ENCODE measurements around a stretch of chr1.

DNA sequence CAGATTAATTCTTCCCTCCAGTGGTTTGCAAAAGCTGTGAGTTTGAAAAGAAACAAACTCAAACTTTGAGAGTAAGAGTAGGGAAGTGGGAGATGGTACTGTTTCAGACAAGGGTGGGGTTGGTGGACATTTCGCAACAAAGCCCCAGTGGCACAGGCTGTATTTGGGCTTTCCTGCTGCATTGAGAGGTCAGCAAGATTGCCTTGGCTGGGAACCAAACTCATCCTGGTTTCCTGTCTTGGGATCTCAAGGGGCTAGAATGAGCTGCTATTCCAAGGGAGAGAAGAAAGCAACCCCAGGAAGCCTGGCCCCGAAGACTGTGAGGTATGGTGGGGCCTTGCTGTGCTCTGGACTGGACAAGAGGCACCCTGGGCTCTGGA, 64.6 kb upstream of the GALNT2 start:
- RRBS: no CpG with 5 or more reads among the region's 2 CpGs

DNA sequence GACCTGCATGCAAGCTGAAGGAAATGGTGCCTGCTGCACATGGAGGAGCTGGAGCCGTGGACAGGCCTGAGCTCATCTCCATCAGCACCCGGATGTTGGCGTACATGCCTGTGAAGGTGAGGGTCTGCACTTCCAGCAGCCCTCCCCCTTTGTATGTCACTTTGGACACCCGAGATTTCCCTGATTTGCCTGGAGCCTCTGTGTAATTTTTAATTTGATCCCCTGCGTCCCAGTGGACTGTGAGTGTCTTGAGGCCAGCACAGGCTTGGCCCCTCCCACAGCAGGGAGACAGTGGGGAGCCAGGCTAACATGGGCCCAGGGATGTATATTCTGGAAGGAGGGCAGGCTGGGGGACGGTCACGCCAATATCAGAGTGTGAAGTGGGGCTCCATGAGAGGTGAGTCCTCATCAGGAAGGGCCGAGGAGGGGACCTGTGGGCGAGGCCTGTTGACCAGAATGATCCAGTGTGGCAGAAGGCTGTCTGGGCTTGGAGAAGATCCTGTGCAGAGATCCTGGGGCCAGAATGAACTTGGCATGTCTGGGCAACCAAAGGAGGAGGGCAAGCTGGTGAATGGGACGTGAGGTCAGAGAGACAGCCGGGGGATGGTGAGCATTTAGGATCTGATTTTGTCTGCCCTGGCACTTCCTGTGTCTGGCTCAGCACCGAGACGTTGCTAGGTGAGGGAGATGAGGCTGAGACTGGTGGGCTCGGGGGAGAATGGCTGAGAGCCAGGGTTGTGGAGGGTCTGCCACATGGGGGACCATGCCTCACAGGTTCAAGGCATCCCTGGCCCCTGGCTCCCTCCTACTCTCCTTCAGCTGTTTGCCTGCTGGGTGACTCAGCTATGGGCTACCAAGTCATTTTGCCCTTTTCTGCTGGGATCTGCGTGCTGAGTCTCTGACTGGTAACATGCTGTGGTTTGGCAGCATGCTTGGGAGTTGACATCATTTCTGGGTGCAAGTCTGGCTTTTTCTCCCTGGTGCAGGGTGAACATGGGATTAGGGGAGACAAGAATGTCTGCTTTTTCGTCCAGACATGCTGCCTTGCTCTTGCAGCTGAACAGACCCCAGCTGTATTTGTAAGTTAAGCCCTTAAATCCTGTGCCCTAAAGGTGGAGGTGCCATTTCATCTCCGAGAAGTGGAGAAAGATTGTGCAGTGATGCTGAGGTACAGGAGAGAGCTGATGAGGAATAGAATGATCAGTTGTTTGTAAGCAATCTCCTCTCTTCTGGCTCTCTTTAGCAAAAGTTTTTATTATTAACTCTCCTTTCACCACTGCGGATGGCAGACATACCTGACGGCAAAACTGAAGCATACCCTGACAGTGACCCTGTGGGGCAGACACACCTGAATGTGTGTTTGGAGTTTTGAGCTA, 17.3 kb downstream of the GALNT2 start:
- RRBS: no CpG with 5 or more reads among the region's 19 CpGs

GRCh38 chr1:230143530-230144006, 76.5 kb downstream of the GALNT2 start:
- RRBS: no CpG with 5 or more reads among the region's 9 CpGs

GRCh38 chr1:230169457-230170162, 102.6 kb downstream of the GALNT2 start:
- RRBS: no CpG with 5 or more reads among the region's 8 CpGs

DNA sequence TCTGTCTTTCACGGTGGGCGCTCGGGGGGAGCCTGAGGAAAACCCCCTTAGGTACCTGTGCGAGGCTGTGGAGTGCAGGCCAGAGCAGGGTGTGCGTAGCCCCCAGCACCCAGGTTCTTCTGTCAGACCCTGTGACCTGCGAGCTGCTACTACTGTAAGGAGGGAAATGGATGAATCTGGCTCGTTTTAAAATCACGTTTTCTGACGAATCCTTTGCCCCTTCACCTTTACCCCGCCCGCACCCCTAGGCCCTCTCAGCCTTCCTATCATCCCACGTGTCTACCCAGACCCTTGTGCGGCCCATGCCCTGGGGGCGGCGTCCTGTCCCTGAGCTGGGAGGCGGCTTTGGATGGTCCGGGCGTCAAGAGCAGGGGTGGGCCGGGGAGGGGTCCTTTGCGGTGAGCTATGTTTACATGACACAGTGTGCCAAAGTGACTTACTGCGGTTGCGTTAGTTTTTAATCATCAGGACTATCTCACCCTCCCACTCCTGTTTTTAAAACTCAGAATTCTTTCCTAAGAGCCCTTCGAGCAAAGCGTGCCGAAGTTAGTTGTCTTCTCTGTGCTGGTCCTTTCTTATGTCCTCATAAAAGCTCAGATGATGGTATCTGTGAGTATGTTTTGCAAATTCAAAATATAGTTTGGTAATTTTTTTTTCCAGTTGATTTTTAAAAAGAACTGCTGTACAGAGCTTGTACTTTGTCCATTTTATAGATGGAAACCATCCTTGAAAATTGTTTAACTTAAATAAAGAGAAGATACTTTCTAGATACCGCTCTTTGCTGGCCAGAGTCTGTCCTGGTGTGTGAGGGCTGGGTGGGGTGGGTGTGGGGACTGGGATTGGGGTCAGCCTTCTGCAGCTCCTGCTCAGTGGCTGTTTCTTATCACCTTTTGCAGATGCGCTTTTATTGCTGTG, 144.5 kb downstream of the PGBD5 start:
- RRBS: no CpG with 5 or more reads among the region's 27 CpGs

- RRBS: 8% methylated on average over 2 of the region's 10 CpGs
Measured at GRCh38 chr1:230728537-230729565, 14.9 kb upstream of the AGT start.

- RRBS: no CpG with 5 or more reads among the region's 6 CpGs
Measured at GRCh38 chr1:230806828-230807511, 59.8 kb downstream of the CAPN9 start.

DNA sequence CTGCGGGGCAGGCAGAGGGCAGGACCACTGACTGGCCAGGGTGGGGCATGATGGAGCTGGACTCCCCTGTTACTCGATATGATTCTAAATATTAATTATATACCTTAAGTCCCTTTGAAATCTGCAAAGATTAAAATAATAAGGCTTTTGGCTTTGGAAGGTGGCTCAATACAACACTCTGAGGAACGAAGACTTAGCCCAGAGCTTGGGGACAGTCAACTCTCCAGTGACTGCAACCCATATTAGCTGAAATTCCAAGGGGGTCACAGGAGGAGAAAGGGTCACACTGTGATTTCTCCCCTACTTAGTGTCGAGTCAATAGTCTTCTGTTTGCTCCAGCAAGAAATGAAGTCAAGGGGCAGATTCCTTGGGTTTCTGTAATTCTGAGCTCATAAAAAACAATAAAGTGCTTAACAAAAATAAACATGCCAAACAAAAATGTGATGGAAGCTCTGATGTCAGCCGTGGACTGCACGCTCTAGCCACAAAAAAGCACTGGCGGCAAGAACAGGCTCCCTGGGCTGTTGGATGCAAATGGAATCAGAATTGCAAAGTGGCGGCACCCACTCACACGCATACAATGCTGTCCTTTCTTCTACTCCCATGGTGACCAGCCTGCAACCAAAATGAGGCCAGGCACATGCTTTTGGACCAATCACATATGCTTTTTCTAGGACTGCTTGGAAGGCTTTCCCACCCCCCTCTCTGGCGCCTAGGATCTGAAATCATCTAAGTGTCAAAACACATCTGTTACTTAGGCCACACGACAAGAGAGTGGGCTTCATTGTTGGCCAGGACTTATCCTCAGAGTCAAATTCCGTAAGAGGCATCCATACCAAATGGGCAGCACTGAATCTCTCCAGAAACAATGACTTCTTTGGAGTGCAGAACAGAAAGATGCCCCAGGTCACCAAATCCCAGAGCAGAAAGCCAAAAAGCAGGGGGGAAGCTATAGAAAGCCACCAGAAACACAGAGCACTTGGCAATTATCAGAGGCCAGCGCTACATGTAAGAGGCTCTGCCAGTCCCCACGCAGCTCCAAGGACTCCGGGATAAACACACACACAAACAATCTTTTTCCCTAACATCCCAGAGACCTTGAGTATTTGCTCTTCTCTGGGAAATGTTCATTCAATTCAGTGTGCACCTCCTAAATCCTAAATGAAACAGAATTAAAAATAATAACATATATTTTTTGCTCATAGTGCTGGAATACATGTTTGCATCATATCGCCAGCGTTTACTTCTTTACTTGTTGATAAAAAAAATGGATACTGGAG, 9.2 kb downstream of the C1orf198 start:
- RRBS: no CpG with 5 or more reads among the region's 17 CpGs

DNA sequence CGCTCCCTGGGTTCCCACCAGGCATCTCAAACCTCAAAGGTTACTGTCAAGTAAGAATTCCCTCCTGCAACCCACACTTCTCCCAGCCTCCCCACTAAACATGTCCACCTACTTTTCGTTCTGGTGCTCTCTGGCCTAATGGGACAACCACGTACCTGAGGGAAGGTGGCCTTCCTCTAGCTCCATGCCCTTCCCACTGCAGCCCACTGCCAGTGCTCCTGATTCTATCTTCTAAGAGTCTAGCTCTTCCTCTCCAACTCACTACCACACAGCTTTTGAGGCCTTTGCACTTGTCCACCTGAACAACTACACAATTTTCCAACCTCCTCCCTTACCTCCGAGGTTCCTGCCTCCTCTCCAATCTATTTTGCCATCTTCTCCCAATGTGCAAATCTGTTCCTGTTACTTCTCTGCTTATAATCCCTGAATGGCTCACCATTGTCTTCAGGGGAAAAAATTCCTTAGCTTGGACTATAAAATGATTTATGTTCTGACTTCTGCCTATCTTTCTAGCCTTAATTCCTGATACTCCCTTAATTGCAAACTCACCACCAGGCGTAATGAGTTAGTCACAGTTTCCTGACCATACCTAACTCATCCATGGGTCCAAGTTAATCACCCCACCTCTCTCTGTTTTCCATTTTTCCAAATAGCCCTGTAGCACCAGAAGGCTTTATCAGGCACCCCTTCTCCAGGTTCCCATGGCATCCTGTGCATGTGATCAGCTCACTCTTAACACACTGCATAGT, 53.9 kb upstream of the C1orf198 start:
- RRBS: no CpG with 5 or more reads among the region's 5 CpGs

DNA sequence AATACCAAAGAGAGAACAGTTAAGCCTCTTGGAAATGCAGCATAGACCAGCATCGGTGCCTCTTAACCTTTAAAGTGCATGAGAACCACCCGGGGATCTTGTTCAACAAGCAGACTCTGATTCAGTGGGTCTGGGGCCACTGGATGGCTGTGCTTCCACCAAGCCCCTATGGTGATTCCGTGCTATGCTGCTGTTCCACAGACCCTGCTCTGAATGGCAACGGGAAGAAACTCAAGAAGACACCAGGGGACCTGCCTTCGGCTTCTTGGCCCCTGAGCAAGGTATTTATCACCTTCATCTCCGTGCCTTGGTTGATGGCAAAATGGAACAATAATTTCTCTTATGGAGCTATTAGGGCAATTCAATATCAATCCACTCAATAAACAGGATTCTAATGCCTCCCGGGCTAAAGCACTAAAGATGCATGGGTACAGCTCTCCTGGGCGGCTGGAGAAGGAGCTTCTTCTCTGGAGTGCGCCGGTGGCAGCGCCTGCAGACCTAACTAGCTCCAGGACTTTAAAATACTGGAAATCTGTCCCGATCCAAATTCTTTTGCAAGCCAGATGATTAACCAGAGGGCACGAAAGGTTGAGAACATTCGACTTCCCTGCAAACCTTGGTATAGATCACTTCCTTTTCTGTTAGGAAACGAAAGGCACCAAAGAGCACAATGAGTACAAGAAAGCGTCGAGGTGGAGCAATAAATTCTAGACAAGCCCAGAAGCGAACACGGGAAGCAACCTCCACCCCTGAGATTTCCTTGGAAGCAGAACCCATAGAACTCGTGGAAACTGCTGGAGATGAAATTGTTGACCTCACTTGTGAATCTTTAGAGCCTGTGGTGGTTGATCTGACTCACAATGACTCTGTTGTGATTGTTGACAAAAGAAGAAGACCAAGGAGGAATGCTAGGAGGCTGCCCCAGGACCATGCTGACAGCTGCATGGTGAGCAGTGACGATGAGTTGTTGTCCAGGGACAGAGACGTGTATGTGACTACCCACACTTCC, 18.8 kb downstream of the FAM89A start:
- RRBS: 90% methylated on average over 4 of the region's 22 CpGs

- RRBS: 6% methylated on average over 12 of the region's 32 CpGs
Measured at GRCh38 chr1:231040904-231041543, 970 bp upstream of the FAM89A start.

- RRBS: 6% methylated on average over 33 of the region's 92 CpGs
Measured at GRCh38 chr1:231162870-231163694, 1.2 kb downstream of the TRIM67 start.

- RRBS: no CpG with 5 or more reads among the region's 10 CpGs
Measured at GRCh38 chr1:231232758-231233437, 8.1 kb downstream of the C1orf131 start.

DNA sequence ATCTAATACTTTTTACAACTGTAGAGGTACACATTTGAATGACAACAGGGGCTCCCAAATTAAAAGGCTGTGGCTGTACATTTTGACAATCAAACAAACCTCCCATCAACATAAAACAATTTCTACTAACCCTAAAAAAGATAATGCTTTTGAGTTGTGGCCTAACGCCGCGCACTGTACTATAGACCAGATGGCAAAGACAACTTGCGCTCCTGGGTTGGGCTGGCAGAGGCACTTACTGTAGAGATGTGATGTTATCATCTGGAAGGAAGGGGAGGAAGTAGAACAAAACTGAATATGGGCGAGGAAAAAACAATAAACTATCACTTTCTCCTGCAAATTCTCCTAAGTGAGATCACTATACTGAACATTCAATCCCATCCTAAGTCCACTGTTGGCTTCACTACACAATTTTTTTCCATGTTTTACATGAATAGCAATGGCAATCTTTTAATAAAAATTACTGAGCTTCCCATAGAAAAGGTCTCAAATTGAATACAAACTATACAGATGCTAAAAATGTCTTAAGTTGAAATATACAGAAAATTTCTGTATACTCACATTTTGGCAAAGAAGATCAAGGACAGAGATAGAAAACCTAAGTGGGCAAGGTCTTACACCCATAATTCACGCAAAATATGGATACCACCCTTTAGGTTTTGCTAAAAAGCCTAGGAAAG, 26.2 kb downstream of the SPRTN start:
- RRBS: no CpG with 5 or more reads among the region's 6 CpGs

DNA sequence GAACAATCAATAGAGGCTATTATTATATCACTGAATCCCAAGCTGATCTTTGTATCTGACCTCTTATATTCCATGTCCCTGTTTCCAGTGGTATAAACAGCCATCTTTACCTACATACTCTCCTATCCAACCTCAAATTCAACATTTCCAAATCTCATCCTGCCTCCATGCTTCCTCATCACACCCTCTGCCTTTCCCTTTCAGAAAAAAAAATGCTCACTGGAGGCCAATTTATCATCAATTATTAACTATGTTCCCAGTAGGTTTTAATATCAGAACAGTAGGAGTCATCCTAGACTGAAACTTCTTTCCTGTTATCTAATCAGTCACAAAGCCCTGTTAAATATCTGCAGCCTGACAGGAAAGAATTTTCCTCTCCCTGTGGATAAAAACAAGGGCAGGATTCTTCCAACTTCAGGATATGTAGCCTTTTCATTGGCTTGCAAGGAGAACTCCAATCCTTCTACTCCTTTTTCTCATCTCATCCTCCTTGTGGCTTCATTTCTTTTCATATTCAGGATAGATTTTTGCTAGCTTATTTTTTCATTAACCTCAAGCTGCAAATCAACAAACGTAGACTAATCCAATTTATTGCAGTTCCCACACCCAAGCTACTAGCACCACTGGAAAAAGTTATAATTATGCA, 28.4 kb downstream of the EGLN1 start:
- RRBS: no CpG with 5 or more reads among the region's 1 CpG

- RRBS: no CpG with 5 or more reads among the region's 11 CpGs
Measured at GRCh38 chr1:231419379-231420458, 2.4 kb downstream of the EGLN1 start.

DNA sequence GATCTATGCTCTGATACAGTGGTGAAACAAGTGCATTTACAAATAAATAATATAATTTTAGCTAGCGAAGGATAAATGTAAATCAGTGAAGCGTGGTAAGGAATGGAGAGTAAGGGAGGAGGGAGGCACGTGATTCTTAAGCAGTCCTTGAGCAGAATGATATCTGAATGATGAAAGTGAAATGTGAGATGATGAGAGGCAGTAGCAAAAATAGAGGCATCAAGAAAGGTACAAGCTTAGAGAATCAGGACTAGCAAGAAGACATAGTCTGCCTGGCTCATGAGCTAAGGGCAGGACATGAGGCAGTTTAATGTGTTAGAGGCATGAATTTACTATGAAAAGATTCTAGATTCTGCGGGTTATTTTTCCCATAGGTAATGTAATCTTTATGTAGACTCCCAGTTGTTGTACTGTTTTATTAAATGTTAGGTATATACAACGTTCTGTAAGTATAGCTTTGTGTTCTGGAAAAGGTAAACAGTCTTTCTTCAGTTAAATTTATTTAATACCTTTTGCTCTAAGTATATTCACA, 6.4 kb downstream of the TSNAX start:
- RRBS: no CpG with 5 or more reads among the region's 5 CpGs

- RRBS: 6% methylated on average over 9 of the region's 44 CpGs
Measured at GRCh38 chr1:231627074-231627895, 695 bp downstream of the DISC1 start.

DNA sequence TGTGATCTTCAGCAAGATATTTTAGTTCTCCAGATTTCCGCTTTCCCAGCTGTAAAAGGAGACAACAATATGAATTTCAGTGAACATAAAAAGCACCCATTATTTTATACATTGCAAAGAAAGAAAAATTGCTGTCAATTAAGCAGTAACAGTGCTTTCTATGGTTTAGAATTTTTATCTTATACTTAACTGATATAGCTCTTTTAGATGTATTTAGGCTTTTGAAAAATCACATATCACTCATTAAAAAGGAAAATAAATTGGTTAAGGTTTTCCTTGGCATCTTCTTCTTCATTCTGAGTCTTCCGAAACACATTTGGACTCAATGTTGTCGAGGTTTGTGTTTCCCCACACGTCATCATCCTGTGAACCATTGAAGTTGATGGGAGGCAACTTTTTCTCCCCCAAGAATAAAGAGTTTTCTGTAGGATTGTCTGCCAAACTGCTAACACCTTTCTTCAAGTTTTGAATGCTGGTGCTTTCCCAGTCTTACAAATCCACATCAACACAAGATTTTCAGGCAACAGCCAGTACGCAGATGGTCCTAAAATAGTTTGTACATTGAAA, 187.7 kb downstream of the DISC1 start:
- RRBS: no CpG with 5 or more reads among the region's 5 CpGs

DNA sequence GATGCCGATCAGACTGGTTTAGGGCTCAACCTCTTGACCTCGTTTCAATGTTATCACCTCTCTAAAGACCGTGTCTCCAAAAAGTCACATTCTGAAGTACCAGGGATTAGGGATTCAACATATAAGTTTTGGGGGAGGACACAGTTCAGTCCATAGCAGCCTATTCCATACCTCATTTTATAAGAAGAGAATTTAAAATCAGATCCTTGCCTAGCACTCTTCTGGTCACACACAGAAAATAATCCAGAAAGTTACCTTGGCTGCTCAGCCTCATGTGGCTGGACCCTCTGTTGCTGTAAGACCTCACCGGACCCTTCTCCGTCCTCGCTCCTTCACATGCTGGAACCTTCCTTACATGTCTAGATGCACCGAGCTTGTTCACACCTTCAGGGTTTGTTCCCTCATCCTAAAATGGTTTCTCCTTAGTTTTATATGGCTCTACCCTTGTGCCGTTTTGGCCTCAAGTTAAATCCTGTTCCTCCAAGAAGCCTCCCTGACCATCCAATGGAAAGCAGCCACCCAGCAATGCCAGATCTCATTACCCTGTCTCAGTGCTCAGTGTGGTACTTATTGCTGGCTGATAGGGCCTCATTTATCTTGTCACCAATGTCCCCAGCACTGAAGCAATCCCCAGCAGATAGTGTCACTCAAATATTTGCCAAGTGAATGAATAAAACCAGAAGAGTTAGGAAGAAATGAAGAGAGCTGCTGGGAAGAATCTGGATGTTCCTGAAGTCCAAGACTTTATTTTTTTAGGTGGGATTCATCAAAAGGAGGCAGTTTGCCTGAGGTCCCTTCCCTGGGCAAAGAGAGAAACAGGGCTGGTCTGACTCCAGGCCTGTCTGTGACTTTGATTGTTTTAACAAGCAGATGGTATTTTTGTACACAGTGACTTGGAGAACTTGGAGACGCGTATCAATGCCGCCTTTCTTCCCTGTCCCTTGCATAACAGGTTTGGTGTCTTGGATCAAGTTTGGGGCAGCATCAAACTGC, 221.0 kb downstream of the DISC1 start:
- RRBS: no CpG with 5 or more reads among the region's 11 CpGs